Mesenchymal stem cell of Wharton's jelly (primary cell): ENCODE results near the genes BUB1B, DISP2 and RAD51.

- CAGE, long polyA plus RNA = no peak
These were observed 12.6 kb upstream of the SRP14 start for GRCh38 chr15:40051557-40052084.

GRCh38 chr15:40095323-40095946 lies 13.2 kb downstream of the BMF start:
- CAGE, long polyA plus RNA = no peak

GRCh38 chr15:40102944-40103776 lies 5.5 kb downstream of the BMF start:
- CAGE, long polyA plus RNA = no peak

DNA sequence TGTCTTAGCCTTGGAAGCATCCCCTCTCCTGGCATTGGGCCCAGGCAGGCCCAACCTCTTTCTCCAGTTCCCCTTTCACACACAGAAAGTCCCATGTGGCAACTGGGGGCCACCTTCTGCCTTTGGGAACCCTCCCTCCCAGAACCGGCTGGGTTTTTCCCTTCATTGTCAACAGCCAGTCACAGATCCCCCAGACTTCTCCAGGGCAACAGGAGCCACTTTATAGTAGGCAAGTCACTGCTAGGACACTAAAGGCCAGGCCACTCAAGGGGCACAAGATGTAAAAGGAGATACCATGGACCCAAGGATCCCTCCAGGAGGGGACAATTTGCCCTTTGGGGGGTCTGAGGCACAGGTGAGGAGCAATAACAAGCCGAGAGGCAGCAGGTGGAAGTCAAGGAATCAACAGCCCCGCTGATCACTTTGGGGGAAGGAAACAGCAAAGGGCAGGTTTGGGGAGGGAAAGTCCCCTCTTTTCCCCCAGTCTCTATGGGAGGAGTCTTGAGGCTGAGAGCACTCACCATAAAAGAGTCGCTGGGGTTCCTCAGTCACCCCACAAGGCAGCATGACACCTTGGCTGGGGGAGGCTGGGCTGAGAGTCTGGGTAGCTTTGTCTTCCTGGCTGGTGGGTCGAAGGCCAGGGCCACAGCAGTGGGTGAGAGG lies 3.3 kb downstream of the BMF start:
- CAGE, long polyA plus RNA = no peak

GRCh38 chr15:40160615-40161766 lies at the start of gene BUB1B:
Gene BUB1B (plus strand): TSS chr15:40161069.
- CAGE, long polyA plus RNA = no peak

GRCh38 chr15:40343368-40344073 lies 2.8 kb upstream of the CCDC9B start:
- CAGE, long polyA plus RNA = no peak

- CAGE, long polyA plus RNA = no peak
These were observed at the start of gene DISP2 for GRCh38 chr15:40357979-40358420. Gene DISP2 (plus strand): TSS chr15:40358219.

DNA sequence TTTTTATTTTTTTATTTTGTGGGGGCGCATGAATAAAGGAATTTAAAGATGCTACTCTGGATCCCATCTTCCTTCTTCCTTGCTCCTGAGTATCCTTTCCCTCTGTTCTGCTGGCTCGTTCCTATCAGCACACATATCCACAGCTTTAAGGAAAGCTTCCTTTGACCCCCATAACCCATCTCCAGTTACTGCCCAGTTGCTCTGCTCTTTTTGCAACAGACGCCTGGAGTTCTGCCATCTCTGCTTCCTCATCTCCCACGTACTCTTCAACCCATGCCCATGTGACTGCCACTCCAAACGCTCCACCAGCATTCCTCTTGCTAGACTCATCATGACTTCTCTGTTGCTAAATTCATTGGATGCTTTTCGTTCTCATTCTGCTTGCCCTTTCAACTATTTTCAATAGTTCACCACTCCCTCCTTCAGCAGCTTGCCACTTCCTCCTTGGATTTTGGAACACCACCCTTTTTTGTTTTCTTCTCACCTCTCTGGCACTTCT lies 2.7 kb upstream of the KNSTRN start:
- CAGE, long polyA plus RNA = no peak

DNA sequence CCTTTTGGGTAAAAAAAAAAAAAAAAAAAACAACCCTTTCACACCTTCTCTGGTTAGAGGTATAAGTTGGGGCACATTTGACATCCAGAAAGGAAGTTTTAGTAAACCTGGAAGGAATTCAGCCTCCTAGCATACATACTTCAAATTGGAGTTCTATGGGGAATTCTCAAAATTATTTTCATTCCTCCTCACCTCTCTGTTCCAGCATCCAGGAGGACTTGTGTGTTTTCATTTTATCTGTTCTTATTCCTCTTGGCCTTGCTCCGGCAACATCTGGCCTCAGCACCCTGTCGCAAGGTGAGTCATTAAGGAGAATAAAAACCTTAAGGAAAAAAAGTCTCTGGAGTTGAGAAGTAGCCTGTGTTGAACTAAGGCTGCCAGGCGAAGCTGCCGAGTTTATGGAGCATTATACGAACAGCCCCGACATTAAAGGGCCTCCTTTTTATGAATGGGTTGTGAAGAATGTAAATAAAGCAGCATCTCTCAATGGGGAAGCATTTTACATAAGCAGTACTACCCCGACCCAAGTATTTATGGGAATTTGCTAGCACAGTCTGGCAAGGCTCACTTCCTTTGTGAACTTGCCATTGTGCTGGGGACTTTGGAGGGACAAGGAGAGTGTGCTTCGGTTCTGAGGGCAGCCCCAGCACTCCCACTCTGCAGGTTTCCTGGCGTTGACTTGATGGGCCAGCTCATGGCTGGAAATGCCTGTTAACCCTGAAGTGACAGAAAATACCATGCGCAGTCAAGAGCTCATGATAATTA lies 4.7 kb downstream of the BAHD1 start:
- CAGE, long polyA plus RNA = no peak

- CAGE, long polyA plus RNA = no peak
These were observed at the start of gene RAD51 for GRCh38 chr15:40694504-40695298. Gene RAD51 (plus strand): TSS chr15:40695174.

DNA sequence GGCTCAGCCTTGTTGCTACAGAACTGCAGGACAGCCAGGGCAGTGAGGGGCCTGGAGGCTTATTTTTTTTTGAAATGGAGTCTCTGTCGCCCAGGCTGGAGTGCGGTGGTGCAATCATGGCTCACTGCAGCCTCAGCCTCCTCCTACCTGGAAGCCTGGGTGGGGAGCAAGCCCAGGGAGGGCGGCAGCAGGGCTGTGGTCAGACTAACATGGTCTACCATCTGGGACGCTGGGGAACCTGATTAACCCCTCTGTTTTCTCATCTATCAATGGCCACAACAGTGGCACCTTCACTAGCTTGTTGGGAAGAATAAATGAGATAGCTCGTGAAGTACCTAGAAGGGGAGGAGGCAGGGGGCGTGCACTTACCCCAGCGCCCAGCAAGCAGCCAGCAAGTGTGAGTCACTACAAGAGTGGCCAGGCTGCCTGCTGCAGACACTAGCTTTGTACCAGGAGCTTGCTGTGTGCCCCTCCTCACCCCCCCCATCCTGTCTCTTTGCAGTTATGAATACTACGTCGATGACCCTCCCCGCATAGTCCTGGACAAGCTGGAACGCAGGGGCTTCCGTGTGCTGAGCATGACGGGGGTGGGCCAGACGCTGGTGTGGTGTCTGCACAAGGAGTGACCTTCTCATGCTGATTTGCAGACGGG lies 2.9 kb upstream of the C15orf62 start:
- CAGE, long polyA plus RNA = no peak

DNA sequence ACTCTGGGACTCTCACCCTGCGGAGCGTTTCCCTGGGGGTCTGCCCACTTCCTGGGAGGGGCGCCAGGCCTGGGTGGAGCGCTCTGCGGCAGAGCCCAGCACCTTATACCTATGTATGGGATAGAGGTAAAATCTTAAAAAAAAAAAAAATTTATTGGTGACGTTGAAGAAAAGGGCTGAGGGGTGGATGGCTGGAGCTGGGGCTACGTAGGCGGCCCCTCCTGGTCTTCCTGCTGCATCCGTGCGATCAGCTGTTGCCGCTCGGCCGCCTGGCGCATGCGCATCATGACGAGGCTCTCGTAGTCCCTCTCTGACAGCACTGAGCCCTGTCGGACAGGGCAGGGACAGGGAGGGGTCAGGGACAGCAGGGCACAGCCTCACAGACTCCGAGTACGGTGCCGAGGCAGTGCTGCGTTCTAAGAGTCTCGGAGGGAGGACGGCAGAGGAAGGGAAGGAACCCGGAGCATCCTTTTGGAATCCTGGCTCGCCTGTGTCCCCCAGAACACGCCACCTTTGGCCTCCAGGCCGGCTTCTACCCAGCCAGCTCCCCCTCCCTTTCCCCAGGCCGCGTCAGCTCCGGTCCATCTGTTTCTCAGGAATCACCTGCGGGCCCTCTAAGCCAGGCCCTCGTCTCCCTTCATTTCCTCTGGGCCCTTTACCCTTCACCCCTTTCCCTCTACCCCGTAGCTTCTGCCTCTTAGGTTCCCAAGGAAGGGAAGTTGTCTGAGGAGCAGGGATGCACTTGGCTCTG lies 1.9 kb upstream of the C15orf62 start:
- CAGE, long polyA plus RNA = no peak

GRCh38 chr15:40825475-40825960 lies 3.0 kb downstream of the PPP1R14D start:
- CAGE, long polyA plus RNA = no peak

DNA sequence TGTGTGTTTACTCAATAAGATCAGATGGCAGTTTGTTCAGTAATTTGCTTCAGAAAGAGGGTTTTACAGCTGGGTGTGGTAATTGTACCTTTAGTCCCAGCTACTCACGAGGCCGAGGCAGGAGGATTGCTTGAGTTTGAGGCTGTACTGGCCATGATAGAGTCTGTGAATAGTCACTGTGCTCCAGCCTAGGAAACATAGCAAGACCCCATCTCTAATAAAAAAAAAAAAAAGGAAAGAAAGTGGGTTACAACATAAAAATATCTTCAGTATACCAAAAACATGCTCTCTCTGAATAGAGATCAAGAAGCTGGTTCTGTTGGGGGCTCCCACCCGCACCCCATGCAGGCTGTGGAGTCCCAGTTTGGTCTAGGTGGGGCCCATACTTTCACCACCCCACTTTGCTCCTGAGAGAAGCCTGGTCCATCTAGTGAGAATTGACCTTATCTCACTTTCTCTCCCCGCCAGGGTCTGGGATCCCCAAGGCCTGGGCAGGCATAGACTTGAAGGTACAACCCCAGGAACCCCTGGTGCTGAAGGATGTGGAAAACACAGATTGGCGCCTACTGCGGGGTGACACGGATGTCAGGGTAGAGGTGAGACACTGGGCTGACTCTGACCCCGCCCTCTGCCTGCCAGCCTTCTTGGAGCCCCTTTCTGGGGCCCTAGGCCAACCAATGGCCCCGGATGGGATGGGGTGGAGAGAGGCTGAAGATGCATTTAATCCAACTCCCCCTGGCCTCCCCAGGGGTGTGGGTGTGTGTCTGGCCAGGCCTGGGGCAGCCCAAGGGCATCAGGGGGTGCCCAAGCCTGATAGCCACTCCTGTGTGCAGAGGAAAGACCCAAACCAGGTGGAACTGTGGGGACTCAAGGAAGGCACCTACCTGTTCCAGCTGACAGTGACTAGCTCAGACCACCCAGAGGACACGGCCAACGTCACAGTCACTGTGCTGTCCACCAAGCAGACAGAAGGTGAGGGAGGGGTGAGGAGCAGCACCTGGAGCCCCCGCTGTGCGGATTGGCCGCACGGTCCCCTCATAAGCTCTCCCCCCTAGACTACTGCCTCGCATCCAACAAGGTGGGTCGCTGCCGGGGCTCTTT lies 9.2 kb downstream of the SPINT1 start:
- CAGE, long polyA plus RNA = no peak

DNA sequence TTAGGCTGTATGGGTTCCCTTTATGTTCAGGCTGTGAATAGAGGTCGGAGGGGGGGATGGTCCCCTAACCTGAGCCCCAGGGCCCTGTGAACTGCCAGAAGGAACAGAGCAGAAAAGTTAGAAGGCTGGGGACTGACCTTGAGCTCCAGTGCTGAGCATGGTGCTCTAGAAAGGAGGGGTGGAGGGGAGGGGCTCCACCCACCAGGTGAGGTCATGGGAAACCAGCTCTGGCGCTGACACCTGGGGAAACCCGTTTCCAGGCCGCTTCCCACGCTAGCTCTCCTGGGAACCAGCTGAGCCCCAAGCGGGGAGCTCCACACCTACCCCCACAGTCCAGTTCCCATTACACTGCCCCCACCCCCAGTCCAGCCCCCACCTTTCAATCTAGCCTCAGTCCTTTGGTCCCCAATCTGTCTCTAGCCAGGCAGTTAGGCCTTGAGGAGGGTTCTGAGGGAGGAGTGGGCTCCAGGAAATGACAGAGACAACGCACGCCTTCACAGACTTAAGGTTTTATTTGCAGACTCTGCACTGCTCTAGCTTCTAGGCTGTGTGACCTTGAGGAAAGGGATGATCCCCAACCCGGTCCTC lies 2.2 kb downstream of the RHOV start:
- CAGE, long polyA plus RNA = no peak

DNA sequence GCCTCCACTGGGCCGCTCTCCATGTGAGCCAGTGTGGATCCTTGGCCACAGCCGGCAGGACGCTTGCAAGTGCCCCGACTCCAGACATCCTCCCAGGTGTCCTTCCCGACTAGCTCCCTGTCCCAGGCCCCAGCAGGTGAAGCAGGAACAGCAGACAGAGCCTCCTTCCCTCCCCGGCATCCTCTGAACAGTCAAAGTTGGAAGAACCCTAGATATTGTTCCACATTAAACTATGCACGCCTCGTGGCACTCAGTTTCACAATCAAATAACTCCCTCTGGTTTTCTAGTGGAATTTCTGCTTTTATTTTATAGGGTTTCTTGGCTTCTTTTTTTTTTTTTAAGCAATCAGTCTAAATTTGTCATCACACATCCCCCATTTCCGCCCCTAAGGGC lies 15.8 kb downstream of the VPS18 start:
- CAGE, long polyA plus RNA = no peak

- CAGE, long polyA plus RNA = no peak
These were observed 10.3 kb upstream of the DLL4 start for GRCh38 chr15:40918744-40919381.

GRCh38 chr15:40936674-40937796 lies 7.9 kb downstream of the DLL4 start:
- CAGE, long polyA plus RNA = no peak

DNA sequence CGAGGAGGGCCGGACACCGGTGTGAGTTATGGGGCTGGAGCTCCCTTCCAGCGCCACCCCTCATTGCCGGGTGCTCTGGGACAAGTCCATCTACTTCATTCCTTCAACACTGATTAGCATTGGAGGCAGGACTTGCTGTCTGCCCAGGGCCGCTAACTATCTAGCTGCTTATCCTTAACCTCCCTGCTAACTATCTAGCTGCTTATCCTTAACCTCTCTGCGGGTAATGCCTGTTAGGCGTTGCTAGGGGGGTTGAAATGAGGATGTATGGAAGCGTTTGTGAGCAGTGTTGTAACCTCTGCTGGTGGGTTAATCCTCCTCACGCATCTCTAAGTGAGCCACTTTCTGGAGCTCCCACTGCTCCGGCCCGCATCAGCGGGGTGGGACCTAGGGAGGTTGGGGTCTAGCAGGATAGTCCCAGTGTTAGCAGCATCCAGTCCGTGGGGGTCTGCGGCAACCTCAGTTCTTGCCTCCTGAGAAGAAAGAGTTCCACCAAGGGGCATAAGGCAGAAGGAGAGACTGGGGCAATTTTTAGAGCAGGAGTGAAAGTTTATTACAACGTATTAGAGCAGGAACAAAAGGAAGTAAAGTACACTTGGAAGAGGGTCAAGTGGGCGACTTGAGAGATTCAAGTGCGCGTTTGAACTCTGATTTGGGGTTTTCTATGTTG lies 10.8 kb upstream of the CHAC1 start:
- CAGE, long polyA plus RNA = no peak

DNA sequence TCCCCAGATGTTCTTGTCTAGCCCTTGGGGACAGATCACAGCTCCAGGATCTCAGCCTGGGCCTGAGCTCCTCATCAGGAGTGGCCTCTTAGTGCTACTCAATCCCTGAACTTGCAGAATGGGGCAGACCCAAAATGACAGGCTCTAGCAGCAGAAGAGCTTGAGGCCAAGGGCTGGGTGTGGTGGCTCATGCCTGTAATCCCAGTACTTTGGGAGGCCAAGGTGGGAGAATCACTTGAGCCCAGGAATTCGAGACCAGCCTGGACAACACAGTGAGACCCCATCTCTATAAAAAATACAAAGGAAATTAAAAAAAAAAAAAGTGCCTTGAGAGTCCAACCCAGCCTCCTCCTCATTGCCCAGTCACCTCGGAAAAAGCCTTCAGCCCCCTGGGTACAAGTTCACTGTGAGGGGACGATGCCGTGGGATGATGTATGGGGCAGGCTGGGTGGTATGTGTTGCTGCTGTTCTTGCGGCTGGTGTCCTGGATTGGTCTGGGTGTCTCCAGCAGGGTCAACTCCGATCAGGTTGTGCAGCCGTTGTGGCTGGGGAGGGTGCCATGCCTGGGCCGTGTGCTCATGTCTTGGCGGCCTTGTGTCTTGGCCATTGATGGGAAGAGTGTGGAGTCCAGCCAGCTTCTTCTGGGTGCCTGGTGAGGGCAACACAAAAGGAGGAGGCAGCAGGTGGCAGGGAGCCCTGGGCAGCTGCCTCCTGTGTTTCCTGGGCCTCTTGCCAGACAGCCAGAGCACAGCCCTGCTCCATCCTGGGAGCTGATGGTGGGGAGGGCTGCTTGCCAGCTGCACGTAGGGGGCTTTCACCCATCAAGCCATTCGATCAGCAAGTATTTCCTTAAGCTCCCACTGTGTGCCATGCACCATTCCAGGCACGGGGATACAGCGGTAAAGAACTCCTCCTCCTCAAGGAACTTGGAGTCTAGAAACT lies 4.1 kb downstream of the CHAC1 start:
- CAGE, long polyA plus RNA = no peak